Colon Carcinoma Metastatic in the Lung (tissue), 2 donors: ENCODE measurements around the genes DDIT4, MCU, SEC24C, CAMK2G and PLAU.

GRCh38 chr10:72123717-72124027 is 35.3 kb upstream of the SPOCK2 start:
- PRO-cap, 2 experiments = no peak in any of the 2 experiments

- PRO-cap, 2 experiments = no peak in any of the 2 experiments
Measured at GRCh38 chr10:72134914-72135522, 46.7 kb upstream of the SPOCK2 start.

- PRO-cap, 2 experiments = peak in 2 of 2 experiments; most common plus-strand start chr10:72273924 (in 2)
Measured at GRCh38 chr10:72273888-72274125, at the start of gene DDIT4. TSS of gene DDIT4 (plus strand) at chr10:72273924.

GRCh38 chr10:72278376-72279135 is 4.8 kb downstream of the DDIT4 start:
- PRO-cap, 2 experiments = peak in 1 of 2 experiments; most common minus-strand start chr10:72278440 (in 1)

GRCh38 chr10:72292386-72292723 is 18.6 kb downstream of the DDIT4 start:
- PRO-cap, 2 experiments = peak in 2 of 2 experiments; most common plus-strand start chr10:72292486 (in 2)

GRCh38 chr10:72297590-72298545 is 24.1 kb downstream of the DDIT4 start:
- PRO-cap, 2 experiments = peak in 2 of 2 experiments; most common plus-strand start chr10:72298266 (in 1); most common minus-strand start chr10:72298101 (in 2)

GRCh38 chr10:72318292-72318811 is 36.4 kb downstream of the DNAJB12 start:
- PRO-cap, 2 experiments = no peak in any of the 2 experiments

DNA sequence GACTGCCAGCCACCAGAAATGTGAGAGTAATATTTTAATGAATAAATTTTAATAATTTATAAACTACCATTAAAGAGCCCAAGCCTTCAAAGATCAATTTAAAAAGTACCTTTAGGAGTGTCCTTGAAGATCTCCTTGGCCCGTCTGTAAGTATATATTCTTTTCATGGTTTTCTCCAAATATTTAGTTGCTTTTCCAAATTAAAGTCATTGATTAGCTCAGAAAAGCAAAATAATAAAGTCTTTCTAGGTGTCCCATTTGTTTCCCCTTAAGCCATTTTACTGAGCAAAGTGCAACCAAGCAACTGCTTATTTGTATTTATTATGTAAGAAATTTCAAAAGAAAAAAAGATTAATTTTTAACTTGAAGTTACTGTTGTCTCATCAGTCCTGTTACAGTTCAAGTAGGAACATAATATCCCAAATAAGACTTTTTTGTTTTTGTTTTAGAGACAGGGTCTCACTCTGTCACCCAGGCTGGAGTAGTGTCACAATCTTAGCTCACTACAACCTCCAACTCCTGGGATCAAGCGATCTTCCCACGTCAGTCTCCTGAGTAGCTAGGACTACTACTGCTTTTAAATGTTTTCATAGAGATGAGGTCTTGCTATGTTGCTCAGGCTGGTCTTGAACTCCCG is 102.1 kb downstream of the MICU1 start:
- PRO-cap, 2 experiments = no peak in any of the 2 experiments

GRCh38 chr10:72692066-72693038 is at the start of gene MCU:
TSS of gene MCU (plus strand) at chr10:72692143.
- PRO-cap, 2 experiments = peak in 2 of 2 experiments; most common plus-strand start chr10:72692147 (in 2)

DNA sequence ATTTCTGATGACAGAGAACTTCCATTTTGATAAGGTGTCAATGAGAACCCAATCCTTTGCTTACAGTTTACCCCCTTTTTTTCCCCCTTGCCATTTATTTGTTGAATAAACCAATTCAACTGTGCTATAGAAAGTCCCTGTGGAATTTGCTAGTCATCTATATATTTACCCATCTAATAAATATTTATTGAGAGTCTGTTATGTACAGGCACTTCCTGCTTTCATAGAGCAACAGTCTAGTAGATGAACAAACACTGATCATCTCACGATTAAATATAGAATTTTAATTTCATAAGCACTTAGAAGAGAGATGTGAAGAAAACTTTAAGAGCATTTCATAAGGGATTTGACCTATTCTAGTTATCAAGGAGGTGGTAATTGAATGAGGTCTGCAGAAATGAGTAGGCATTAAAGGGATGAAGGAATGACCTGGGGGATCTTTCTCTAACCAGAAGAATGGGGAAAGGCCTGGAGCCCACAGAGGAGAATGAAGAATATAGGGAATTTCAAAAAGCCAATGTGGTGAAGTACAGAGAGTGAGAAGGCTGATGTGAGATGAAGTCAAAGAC is 87.9 kb upstream of the OIT3 start:
- PRO-cap, 2 experiments = no peak in any of the 2 experiments

GRCh38 chr10:73529600-73530076 is 33.8 kb upstream of the PPP3CB start:
- PRO-cap, 2 experiments = no peak in any of the 2 experiments

GRCh38 chr10:73553129-73553763 is 37.9 kb downstream of the USP54 start:
- PRO-cap, 2 experiments = no peak in any of the 2 experiments

GRCh38 chr10:73588680-73589250 is 2.4 kb downstream of the USP54 start:
- PRO-cap, 2 experiments = no peak in any of the 2 experiments

DNA sequence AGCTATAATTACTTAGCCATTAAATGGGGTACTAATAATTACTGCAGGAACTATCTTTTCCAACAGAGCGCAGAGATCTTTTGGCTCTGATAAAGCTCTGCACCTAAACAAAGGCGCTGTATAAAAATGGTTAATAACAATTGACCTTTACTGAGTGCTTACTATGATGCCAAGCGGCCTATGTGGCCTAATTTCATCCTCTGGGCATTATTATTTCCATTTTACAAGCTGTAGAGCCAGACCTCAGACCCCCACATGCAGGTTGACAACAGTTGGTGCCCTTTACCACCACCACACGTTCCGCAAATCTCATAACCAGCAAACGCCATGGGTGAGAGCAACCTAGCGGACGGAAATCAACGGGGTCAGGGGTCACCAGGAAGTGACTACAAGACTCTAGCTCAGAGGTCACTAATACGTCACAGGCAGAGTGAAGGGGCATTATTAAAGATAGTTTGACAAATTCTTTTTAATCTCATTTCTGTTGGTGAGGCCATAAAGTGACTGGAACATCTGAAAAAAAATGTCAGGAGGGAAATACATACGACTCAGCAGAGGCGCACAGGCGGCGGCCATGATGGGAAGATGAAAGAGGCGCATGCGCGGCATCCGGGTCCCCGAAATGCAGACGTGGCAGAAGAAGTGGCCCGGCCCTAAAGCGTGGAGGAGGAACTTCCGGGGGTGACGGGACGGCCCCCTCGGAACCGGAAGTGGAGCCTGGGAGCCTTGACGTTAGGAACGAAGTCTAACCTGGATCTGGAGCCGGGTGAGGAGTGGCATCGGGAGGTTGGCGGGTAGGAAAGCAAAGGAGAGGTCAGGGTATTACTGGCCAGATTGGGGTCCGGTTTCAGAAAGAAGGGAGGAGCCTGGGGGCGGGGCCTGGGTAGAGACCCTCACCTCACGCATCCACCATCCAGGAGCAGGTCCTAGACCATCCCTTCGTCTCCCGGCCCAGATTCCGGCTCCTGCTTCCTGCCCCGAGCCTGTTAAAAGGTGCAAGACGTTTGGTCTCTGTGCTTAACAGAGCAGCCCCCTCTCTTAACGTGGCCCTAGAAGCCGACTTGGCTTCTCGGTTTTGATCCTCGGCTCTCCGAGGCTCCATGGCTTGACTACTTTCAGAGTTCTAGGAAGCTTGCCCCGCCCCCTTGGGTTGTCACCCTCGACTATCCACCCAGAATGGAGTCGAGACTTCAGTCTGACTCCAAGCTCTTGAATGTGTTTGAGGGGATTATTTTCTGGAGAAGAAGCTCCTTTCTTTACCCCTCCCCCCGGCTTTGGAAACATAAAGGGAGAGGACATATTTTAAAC is at the start of gene SEC24C:
Gene SEC24C (plus strand): TSS at position 701 of the 1,308 bp plus-strand sequence.
- PRO-cap, 2 experiments = peak in 2 of 2 experiments; most common plus-strand start position 701 of the sequence (in 2); most common minus-strand start position 587 of the sequence (in 2)

GRCh38 chr10:73759409-73759890 is 12.6 kb upstream of the FUT11 start:
- PRO-cap, 2 experiments = no peak in any of the 2 experiments

DNA sequence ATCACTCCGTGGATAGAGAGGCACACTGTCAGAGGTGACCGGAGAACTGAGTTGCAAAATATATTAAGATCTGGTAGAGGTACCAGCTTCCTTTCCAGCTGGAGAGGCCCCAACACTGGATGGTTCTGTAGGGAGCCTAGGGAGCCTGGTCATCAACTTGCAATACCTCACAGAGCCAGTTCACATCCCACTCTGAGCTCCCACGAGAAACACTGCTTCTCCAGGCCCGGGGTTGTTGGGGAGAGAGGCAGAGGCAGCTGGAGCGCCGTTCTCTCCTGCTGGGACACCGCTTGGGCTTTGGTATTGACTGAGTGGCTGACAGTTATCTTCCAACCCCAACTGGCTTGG is 436 bp upstream of the FUT11 start:
- PRO-cap, 2 experiments = no peak in any of the 2 experiments

DNA sequence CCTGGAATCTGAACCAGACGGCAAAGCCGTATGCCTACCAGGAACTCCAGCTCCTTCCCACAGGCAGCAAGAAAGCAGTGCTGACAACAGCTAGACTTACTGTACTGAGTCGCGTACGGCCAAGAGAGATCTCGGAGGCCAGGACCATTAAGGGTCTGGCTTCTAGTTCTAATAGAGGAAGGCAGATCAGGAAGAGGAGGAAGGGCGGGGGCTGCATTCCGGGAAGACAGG is 25.7 kb downstream of the CAMK2G start:
- PRO-cap, 2 experiments = no peak in any of the 2 experiments

DNA sequence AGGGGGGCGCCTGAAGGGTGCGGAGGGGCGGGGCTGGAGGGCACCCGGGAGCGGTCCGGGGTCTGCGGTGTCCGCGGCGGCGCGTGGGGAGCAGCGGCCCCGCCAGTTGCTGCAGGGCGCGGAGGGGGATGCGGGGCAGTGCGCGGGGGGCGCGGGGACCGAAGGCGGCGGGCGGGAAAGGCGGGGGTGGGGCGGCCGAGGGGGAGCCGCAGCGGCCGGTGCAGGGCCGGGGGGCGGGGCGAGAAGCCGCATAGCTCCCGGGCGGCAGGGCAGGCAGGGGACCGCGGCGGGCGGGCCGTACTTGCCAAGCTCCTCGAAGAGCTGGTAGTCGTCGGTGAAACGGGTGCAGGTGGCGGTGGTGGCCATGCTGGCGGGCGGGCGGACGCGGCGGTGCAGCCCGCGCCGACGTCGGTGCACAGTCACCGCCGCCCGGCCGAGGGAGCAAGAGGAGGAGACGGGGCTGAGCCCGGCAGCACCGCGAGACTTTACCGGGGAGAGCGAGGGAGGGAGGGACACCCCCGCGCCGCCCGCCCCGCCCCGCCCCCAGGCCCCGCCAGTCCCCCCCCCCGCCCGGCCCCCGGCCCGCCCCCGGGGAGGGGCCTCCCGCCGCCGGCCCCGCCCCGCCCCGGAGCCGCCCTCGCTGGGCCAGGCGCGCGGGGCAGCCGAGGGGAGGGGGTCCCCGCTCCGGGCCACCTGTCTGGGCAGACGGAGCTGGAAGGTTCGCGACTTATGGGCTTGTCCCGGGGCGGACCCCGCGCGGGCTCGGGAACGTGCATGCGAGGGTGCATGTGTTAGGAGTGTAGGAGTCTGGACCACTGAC is at the start of gene CAMK2G:
Gene CAMK2G (minus strand): TSS at position 460 of the 820 bp plus-strand sequence.
- PRO-cap, 2 experiments = peak in 2 of 2 experiments; most common plus-strand start position 628 of the sequence (in 1); most common minus-strand start position 487 of the sequence (in 2)

DNA sequence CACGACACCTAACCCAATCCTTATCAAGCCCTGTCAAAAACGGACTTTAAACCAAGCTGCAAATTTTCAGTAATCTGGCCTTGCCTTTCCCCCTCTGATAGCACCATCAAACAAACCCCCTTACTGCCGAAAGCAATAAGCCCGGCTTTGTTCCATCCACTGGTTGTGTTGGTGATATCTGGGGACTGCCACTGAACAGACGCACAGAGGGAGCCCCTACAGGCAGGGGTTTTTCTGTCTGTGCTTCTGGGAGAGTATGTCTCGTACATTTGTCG is 580 bp upstream of the PLAU start:
- PRO-cap, 2 experiments = peak in 1 of 2 experiments; most common plus-strand start position 194 of the sequence (in 1)

GRCh38 chr10:73910690-73911935 is at the start of gene PLAU:
TSS of gene PLAU (plus strand) at chr10:73911132.
- PRO-cap, 2 experiments = peak in 2 of 2 experiments; most common plus-strand start chr10:73911132 (in 2); most common minus-strand start chr10:73911002 (in 2)